Fallopian tube (tissue), 1 donor: ENCODE measurements around a stretch of chr22.

GRCh38 chr22:46814941-46815672 is 52.7 kb downstream of the TBC1D22A start:
- PRO-cap: no peak

DNA sequence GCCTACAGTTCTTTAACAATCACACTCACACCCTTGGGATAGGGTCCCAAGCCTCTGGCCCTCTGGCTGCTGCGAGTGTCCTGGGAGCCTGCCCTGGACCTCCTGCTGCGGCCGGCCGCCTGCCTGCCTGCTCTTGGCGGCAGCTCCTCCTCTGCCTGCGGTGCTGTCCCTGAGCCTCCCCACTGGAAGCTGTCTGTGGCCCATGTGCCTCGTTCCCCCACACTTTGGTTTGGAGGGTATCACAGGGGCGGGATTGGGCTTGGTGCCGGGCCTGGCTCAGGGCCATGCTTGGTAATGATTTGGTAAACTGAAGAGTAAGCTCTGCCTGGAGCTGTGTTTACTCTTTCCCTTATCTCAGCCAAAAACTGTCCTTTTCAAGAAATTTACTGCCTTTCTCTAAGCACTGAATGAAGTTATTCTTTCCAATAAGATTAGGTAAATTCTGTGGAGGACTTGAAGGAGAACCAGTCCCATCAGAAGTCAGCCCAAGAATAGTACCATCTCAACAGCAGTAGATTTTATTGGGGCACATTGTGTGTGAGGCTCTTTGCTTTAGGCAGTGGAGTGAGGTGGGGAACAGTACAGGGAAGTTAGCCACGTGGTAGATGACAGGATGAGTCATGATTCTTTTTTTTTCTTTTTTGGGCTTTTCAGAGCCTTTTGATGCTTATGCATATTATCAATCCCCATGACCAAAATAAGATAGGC is 53.7 kb downstream of the TBC1D22A start:
- PRO-cap: no peak

DNA sequence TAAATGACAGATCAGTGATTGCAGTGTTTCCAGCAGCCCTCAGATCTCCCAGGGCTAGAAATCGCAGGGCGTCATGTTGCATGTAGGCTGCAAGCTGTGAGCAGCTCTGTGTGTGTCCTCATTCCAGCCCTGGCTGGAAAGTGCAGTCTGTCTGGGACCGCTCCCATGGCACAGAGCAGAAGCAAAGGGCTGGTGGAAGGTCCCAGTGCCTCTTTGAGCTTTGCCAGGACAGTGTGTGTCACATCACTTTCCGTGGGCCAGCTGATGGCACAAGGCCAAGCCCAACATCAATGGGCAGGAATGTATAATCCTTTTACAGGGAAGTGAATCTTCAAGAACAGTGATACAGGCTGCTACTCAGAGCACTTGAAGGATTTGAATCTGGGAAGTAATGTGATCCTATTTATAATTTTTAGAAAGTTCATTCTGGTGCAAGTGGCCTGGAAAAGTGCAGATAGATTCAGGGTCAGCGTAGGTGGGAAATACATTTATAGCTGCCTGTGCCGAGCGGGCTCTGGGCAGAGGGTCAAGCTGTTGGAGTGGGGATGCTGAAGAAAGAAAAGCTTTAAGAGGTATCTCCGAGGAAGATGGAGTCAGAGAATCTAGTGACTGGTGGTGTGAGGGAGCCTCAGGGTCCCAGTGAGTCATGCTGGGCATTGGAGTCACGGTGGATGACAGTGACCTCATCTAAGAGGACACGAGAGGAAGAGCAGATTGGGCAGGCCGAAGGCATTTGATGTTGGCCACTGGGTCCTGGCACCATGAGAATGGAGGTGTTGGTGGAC is 68.1 kb downstream of the TBC1D22A start:
- PRO-cap: no peak

DNA sequence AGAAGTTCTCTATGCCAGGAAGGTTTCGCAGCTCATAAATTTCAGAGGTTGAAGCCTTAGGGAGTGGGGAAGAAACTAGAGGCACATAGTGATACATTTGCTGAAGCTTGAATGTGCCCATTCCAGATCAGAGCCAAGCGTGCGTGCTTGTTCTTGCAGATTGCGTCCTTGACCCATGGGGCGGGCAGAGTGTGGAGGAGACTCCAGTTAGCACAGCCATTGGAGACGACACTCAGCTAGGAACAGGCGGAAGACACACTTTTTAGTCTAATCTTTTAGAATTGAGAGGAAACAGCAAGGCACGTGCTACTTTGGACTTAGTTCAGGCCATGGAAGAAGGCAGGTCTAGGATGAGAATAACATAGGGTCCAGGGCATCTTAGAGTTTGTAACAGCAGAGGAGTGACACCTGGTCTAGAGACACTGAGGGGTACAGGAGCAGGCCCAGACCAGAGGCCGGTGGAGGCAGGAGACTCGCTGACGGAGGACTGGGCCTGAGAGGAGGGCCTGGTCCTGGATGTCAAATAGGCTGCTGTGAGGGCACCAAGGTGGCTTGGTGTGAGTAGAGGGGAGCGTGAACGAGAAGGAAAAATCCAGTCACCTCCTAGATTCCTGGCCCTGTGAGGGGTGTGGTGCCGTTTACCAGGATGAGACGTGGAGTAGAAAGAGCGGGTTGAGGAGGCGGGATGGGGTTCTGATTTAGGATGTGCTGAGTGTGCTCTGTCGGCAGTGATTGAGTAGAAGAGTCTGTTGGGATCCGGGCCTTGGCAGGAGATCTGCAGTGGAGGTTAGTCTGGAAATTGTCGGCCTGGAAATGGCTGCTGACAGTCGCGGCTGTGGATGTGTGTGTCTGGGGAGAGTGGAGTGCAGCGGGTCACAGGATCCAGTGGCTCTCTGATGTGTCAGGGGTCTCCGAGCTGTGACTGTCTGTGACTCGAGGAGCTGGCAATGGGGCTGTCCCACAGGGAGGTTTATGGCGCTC is 154.7 kb downstream of the TBC1D22A start:
- PRO-cap: no peak

GRCh38 chr22:46996937-46997912 is 234.8 kb downstream of the TBC1D22A start:
- PRO-cap: no peak

DNA sequence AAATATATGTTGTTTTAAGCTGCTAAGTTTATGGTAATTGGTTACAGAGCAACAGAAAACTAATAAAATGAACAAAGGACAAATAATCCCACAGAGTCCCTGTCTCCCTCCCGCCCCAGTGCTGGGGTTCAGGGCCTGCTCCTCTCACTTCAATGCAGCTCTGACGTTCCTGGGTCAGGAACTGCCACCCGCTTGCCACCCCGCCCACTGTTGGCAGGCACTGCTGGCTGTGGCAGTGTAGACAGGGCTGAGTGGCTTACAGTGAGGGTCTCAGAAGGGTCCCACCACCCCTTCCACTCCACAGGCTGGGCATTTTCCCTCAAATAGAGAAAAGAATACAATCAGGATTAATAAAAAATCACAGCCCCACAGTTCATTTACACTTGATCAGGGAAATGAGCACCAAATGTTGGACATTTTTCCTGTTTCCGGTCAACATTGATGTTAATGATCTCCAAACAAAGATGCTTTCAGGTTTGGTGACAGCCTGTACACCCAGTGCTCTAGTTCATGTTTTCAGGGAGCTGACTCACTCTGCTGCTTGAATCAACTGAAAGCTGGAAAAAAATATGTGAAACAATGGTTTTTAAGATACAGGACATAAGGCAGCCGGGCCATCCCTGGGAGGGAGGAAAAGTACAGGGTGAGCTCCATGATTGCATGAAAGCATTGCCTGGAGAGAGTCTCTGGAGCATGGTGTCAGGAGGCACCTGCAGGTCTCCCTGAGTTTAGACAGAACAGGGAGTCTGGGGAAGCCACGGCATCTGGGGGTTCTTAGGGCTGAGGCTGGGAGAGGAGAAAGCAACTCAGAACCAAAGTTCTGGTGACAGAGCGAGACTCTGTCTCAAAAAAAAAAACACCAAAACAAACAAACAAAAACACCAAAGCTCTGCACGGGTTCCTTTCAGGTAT is 259.5 kb downstream of the TBC1D22A start:
- PRO-cap: no peak

GRCh38 chr22:47054482-47054773 is 292.0 kb downstream of the TBC1D22A start:
- PRO-cap: no peak

GRCh38 chr22:47086932-47087417 is 324.5 kb downstream of the TBC1D22A start:
- PRO-cap: no peak

GRCh38 chr22:47105508-47106322 is 343.3 kb downstream of the TBC1D22A start:
- PRO-cap: no peak

GRCh38 chr22:47175106-47176053 is 412.9 kb downstream of the TBC1D22A start:
- PRO-cap: no peak

DNA sequence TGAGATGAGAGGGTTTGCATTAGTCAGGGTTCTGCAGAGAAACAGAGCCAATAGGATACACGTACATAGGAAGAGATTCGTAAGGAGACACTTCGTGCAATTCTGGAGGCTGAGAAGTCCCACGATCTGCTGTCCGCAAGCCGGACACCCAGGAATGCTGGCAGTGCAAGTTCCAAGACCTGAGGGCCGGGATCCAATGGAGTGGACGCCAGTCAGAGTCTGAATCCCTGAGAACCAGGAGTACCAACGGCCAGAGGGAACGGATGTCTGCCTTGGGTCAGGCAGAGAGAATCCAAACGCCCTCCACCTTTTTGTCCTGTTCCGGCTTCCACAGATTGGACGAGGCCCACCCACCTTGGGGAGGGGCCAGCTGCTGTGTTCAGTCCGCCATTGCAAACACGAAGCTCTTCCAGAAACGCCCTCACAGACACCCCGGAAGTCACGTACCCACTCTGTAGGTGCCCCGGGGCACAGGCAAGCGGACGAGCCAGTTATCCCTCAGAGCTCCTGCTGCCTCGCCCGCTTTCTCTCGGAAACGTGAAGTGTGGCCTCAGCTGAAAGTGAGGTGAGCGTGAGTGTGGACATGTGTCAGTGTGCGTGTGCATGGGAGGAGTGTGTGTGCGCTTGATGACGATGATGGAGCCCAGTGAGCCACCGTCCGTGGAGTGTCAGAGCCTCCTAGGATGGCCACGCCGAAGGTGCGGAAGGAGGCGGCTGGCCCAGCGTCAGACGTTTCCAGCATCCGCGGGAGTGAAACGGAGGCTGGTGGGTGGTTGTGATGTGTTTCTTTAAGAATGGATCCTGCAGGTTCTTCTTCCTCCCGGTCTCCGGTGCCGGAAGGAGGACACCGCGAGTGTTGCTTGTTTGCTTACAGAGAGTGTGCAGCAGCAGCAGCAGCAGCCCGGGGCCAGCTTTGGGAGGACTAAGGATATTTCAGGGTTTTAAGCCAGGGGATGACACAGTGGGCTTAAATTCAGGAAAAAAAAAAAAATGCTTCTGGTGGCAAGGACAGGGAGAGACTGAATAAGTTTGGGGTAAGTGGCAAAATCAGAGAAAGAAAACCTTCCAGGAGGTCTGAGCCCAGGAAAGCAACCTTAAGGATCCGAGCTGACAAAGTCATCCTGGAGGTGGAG is 857.7 kb upstream of the TAFA5 start:
- PRO-cap: no peak

DNA sequence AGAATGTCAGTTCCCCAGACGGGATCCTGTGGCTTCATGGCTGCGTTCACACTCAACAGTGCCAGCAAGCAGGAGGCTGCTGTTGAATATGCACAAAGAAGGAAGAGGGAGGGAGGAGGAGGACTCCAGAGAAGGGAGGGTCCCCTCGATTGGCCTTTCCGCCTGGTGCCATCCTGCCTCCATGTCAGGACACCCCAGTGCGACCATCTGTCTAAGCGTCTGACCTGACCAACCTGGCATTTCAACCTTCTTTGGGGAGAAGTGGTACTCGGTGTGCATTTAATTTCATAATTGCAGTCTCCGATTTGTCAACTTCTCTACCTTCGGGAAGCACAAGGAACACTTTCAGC is 235.1 kb upstream of the TAFA5 start:
- PRO-cap: no peak

GRCh38 chr22:48369936-48370423 is 119.4 kb upstream of the TAFA5 start:
- PRO-cap: bidirectional peak, plus-strand start at chr22:48370254, minus-strand start at chr22:48370141

DNA sequence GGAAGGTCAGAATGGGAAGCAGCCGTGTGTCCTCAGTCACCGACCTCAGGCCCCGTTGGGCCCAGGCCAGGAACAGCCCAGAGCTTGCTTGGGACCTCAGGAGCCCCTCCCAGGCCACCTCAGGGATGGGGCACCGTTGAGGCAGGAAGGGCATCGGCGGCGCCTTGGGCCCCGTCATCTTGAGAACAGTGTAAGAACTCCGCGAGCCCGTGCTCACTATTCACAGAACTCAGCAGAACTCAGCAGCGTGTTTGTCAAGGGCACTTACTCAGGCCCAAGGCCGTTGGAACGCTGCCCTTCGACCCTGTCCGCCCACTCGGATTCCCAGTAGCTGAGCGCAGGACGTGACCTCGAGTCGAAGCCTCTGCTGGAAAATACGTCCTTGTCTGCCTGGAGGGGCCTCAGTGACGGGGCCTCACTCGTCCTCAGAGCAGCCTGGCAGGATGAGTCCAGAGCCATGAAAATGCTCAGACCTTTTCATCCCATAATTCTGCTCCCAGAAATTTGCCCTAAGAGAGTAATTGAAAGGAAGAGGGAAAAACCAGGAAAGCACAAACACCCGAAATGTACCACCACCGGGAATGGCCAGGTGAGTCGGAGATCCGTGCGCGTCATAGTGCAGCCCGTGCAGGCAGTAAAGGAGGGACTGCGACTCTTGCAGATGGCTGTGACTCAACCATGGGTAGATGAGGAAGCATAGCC is 203.6 kb downstream of the TAFA5 start:
- PRO-cap: no peak

- PRO-cap: no peak
These were observed 572.9 kb downstream of the TAFA5 start for GRCh38 chr22:49062032-49062964.

DNA sequence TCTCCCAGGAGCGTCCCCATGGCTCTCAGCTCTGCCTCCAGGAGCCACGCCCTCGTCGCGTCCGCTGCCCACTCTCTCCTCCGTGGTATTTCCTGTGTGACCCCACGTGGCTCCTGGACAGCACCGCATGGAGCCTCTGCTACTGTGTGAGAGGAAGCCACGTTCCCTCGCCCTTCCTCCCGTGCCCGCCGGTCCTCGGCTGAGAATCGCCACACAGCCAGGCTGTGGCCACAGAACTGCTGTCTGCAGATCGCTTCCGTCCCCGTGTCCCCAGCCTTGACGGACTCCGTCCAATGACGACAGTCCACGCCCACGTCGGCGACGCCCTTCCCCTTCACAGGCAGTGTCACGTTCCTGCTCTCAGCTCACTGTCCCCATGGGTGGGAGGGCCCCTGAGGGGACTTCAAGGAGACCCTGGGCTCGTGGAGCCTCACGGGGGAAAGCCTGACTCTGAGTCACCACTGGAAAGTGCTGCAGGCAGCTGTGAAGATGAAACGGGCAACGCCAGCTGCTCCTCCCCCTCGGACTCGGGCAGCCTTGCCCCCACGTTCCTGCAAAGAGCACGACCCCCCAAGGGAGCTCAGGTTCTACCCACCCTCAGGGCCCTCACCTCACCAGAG is 458.5 kb downstream of the BRD1 start:
- PRO-cap: no peak

DNA sequence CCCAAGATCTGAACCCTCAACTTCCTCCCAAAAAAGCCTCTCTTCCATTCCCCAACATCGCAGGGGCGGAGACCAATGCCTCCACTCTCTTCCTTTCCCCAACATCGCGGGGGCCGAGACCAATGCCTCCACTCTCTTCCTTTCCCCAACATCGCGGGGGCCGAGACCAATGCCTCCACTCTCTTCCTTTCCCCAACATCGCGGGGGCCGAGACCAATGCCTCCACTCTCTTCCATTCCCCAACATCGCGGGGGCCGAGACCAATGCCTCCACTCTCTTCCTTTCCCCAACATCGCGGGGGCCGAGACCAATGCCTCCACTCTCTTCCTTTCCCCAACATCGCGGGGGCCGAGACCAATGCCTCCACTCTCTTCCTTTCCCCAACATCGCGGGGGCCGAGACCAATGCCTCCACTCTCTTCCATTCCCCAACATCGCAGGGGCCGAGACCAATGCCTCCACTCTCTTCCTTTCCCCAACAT is 25.6 kb downstream of the BRD1 start:
- PRO-cap: no peak

GRCh38 chr22:49817396-49818259 is 10.0 kb downstream of the BRD1 start:
- PRO-cap: no peak

DNA sequence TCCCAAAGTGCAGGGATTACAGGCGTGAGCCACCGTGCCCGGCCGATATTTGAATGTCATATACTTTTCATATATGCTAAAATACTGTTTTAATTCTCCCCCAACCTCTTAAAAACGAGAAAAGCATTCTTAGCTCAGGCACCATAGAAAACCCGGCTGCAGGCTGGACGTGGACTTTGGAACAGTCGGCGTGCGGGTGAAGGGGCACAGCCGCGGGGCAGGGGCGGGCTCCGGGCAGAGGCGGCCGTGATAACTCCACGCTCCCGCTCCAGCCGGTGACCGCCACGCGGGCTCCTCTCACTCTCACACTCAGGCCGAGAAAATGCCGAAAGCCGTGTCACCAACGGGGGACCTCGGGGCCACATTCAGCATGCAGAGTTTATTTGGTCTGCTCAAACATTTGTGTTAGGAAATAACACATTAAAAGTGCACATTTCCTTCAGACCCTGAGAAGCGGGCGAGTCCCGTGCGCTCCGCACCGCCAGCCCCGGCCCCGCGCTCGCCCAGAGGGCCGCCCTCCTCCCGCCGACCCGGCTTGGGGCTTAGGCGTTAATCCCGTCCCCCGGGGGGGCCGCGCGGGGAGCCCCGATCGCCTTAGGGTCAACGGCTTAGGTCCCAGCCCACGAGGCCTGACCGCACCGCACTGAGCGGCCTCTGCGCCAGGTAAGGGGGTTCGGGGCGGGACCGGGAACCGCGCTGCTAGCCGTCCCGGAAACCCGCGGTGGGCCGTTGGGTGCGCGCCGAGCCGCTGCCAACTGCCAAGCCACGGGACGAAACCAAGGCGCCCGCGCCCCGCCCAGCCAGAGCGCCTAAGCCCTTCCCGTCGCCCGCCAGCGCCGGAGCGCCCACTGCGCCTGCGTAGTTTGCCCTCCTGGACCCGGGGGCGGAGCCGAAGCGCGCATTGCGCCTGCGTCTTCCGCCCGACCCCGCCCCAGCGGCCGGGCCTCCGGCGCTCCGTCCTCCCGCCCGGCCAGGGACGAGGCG is 595 bp upstream of the ZBED4 start:
- PRO-cap: unidirectional peak, plus-strand start at position 184 of the sequence; unidirectional peak, plus-strand start at position 266 of the sequence; unidirectional peak, plus-strand start at position 306 of the sequence; unidirectional peak, minus-strand start at position 656 of the sequence; bidirectional peak, plus-strand start outside the sequence, minus-strand start at position 757 of the sequence

DNA sequence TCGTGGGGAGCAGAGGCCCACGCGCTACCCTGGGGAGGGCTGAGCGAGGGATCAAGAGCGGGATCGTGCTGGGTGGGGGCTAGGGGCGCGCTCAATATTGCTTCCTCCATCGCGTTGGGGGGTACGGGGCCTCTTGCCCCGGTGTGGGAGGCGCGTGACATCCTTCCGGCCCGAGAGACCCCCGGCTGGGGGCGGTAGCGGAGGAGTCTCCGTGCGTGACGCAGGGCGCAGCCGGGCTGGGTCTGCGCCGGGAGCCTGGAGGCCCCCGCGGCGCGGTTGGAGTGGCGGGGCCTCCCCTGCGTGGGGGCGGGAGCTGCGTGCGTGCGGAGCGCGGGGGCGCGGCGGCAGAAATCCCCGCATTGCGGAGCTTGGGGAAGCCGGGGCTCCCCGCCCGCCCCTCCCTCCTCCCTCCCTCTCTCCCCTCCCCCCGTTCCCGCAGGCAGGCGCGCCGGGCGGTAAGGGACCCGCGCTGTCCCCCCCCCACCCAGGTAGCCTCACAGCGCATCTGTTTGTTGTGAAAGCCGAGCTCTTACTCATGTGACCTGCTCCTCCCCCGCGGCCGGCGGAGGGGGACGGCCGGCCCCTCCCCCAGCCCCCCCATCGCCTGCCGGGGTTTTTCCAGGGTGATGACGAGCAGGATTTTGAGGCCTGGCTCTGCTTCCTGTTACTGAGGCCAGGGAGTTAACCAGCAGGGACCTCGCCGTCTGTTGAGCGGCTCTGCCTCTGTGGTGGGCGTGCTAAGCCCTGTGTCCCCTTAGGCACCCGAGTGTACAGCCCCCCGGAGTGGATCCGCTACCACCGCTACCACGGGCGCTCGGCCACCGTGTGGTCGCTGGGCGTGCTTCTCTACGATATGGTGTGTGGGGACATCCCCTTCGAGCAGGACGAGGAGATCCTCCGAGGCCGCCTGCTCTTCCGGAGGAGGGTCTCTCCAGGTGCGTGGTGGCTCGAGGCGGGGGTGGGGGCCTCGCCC is 1.6 kb downstream of the PIM3 start:
- PRO-cap: unidirectional peak, minus-strand start at position 187 of the sequence; unidirectional peak, minus-strand start at position 244 of the sequence; unidirectional peak, minus-strand start at position 278 of the sequence; bidirectional peak, plus-strand start at position 670 of the sequence, minus-strand start at position 507 of the sequence